HT-29 (cell line): Measurements from ENCODE around the genes YPEL2, RPS6KB1 and PPM1D.

GRCh38 chr17:59165859-59166477, 10.4 kb downstream of the PRR11 start:
- RAMPAGE, long total RNA = no peak

DNA sequence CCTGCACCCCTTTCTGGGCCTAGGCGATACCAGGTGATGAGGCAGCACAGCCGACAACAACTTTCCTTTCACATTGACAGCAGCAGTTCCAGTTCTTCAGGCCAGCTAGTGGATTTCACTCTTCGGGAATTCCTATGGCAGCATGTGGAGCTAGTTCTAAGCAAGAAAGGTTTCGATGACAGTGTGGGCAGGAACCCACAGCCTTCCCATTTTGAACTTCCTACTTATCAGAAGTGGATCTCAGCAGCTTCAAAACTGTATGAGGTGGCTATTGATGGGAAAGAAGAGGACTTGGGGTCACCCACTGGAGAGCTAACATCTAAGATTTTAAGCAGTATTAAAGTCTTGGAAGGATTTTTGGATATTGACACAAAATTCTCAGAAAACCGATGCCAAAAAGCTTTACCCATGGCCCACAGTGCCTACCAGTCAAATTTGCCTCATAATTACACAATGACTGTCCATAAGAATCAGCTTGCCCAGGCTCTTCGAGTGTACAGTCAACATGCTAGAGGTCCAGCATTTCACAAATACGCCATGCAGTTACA, 1.4 kb downstream of the SMG8 start:
- RAMPAGE, long total RNA = no peak

DNA sequence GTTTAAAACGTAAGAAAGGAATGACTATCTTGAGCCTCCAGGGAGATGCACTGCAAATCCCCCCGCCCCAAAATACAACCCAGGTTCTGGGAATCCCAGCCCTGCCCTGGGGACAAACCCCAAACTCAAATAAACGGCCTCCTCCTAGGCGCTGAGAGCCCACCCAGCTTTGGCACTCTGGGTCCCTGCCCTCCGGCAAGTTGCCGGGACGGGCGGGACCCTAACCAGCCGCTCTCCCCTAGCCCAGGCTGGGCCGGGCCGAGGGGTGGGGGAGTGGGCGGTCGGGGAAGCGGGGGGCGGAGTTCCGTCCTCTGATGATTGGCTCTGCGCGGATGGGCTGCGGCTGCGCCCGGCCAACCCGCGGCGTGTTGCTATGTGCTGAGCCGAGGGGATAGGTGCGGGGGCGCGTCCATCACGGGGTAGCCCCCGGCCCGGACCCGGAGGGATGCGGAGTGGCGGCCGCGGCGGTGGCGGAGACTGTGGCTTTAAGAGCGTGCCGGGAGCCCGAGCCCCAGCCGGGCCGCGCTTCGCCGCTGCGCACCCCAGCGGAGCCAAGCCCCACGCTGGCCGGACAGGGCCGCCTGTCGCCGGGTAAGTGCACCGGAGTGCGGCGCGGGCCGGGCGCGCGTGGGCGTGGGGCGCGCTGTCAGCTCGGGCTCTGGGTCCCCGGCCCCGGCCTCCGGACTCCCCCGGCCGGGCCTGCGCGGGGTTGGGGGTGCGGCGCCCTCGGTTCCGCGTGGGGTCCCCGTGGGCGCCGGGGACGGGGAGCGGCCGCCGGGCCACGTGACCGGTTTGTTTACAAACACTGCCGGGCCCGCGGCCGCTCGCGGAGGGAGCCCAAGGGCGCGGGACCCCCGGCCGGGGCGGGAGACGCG, at the start of gene YPEL2:
TSS of gene YPEL2 (plus strand) at position 422 of the 875 bp plus-strand sequence.
- RAMPAGE, long total RNA = no peak

GRCh38 chr17:59517312-59517652, 48.1 kb upstream of the DHX40 start:
- RAMPAGE, long total RNA = no peak

GRCh38 chr17:59790825-59791417, 83.5 kb downstream of the VMP1 start:
- RAMPAGE, long total RNA = no peak

- RAMPAGE, long total RNA = no peak
Observed at GRCh38 chr17:59893046-59894073, at the start of gene RPS6KB1. TSS of gene RPS6KB1 (plus strand) at chr17:59893121.

DNA sequence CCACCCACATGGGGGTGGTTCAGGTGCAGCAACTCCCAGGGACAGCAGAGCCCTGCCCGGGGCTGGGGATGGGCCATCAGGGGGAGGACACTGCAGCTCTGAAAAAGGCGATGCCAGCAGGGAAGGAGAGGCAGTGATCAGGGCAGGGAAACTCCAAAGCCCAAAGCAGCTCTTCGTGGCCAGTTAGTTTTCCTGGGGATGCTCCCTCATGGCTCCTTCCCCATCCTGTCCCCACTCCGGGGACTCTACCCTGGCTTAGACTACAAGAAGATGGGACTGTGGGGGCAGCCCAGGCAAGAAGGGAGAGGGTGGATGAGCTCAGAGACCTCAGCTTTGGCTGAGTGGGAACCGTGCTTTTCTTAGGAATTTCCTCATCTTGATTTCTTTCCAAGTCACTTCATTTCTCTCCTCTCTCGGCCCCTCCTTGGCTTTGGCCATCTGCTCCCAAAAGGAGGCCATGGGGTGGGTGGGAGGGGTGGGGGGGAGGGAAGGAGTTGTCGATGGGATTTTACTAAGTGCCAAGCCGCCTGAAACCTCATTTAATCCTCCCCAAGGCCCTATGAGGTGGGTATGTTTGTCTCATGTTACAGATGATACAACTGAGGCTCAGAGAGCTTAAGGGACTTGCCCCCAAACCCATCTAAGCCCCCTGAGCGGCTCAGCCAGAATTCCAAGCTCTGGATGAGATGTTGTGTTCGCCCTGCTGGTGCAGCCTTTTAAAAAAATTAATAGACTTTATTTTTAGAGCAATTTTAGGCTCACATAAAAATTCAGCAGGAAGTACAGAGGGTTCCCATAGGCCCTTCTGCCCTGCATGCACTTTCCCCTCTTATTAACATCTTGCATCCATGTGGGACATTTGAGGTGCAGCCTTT, 4.2 kb downstream of the CA4 start:
- RAMPAGE, long total RNA = no peak

DNA sequence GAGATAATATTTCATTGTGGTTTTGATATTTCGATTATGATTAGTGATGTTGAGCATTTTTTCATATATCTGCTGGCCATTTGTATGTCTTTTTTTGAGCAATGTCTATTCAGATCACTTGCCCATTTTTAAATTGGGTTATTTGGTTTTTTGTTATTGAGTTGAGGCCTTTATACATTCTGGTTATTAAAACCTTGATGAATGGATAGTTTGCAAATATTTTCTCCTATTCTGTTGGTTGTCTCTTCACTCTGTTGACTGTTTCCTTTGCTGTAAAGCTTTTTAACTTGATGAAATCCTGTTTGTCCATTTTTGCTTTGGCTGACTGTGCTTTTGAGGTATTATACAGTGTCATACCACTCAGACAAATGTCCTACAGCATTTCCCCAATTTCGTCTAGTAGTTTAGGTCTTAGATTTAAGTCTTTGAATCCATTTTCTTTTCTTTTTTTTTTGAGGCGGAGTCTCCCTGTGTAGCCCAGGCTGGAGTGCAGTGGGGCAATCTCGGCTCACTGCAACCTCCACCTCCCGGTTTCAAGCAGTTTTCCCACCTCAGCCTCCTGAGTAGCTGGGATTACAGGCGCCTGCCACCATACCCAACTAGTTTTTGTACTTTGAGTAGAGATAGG, 97.1 kb downstream of the CA4 start:
- RAMPAGE, long total RNA = no peak

GRCh38 chr17:60506311-60506762, 19.7 kb downstream of the APPBP2 start:
- RAMPAGE, long total RNA = no peak

- RAMPAGE, long total RNA = no peak
Observed at GRCh38 chr17:60522772-60523640, 3.0 kb downstream of the APPBP2 start.

GRCh38 chr17:60600128-60601145, at the start of gene PPM1D:
TSS of gene PPM1D (plus strand) at chr17:60600193.
- RAMPAGE, long total RNA = no peak

DNA sequence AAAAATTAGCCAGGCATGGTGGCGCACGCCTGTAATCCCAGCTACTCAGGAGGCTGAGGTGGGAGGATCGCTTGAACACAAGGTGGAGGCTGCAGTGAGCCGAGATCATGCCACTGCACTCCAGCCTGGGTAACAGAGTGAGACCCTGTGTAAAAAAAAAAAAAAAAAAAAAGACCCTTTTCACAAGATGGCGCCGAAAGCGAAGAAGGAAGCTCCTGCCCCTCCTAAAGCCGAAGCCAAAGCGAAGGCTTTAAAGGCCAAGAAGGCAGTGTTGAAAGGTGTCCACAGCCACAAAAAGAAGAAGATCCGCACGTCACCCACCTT, 330.0 kb upstream of the TBX2 start:
- RAMPAGE, long total RNA = no peak

DNA sequence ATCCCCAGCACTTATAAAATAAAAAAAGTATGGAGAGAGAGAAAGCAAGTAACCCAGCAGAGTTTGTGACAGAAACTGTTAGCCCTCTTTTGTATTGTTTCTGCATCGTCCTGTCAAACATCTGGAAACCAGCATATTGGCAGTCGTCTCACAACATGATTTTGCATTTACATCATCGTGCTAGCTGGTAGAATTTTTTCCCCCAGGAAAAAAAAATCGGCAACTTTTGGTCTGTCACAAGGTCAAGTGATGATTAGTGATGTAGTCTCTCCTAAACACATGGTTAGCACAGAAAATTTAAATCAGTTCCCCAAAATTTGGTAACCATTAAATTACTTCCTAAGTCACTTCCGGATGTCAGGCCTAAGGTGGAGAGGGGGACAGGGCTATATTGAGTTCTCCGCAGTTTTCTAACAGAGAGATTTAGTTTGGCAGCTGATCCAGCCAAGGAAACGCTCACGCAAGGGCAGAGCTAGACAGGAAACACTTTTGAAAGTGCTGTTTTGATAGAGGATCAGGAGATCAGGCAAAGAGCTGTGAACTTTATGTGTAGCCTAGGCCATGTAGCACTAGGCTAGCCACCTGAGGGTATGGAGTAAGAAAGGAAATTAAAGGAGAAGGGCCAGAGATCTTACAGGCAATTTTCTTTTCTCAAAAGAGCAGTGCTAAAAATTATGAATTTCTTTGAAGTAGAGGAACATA, 270.9 kb upstream of the TBX2 start:
- RAMPAGE, long total RNA = no peak

DNA sequence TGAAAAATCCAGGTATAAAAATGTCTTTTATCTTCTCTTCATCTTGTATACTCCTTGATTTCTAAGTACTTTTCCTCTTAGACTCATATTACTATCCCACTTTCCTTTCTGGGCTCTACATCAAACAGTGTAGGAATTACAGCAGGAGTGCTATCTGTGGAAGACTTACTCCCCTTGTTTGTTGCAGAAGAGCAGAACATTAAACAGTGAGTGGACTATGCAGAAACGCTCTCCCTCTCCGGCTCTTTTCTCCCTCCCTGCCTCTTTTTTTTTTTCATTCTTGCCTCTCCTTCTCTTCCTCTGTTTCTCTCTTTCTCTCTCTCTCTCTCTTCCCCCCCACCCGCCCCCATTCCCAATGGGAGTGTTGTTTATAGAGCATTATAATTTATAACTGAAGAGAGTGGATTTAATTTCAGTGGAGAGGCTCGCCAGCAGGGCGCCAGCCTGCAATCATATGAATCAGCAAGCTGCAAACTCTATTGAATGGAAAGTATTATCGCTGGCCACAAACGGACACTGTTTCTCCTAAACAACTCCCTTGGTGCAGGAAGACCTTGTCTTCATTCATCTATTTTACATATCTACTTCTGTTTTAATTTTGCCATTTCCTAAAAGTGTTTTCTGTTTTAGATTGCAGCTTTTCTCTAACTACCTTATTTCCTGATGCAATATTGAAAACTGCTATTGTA, 242.2 kb upstream of the TBX2 start:
- RAMPAGE, long total RNA = no peak

DNA sequence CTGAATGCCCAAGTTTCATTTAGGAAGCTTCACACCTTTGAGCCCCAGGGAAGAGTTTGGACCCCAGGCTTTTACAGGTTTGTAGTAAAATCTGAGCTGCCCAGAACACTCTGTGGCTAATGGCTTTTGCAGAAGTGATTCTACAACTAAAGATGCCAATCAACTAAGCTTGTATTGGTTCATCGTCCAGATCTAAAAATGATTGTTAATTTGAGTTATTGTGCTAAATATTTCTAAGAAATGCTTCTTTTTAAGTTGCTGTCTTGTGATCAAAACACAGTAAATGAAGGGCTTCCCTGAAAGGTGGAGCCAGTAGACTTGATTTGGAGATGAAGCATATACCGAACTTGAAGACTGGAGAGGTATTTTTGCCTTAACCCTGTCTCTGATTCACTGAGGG, 166.4 kb upstream of the TBX2 start:
- RAMPAGE, long total RNA = no peak

GRCh38 chr17:61237408-61237804, 162.2 kb upstream of the TBX2 start:
- RAMPAGE, long total RNA = no peak

GRCh38 chr17:61335096-61335878, 64.4 kb upstream of the TBX2 start:
- RAMPAGE, long total RNA = no peak

DNA sequence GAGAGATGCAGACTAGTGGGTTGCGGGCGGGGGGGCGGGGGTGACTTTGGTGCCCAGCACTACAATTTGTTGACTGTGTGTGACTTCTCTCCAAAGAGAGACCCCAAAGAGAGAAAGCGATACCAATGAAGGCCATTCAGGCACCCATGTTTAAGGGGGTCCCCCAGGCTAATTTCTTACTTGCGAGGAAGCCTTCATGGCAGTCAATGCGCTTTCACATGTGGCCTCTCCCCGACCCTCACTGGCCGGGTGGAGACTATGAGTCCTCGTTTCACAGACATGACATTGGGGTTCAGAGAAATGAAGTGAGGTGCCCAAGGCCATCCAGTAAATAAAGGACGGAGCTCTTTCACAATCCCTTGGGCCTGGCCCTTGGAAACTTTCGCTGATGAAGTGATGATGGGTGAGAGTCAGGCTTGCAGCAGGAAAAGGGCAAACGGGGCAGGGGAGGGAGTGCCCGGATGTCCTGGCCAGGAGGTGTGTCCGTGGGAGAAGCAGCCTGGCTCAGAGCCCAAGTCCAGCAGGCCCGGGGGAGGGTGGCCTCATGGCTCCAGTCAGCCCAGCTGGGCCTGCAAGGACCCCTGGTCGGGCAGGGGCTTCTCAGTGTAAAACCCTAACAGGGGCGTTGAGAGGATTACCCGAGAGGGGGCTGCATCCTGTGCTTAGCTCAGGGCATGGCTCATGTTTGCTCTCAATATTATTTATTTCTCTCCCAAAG, 14.6 kb downstream of the TBX2 start:
- RAMPAGE, long total RNA = no peak

DNA sequence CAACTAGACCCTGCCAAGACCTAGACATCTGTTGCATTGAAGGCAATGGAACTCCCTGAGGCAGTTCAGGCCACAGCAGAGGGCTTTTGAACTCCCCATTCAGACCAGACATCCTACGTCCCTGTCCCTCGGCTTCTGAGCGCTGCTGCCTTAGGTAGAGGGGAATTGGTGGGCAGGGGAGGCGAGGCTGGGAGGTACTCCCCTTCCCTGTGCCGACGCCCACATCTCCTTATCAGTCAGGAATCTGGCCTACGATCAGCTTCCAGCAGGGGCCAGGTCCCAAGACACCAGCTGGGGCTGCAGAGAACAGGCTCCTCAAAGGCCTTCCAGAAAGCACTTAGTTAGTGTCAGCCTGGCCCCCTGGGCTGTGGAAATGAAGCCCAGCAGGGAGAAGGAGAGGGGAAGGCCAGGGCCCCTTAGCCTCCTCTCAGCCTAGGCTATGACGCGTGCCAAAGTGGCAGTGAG, 11.0 kb downstream of the TBX4 start:
- RAMPAGE, long total RNA = no peak

DNA sequence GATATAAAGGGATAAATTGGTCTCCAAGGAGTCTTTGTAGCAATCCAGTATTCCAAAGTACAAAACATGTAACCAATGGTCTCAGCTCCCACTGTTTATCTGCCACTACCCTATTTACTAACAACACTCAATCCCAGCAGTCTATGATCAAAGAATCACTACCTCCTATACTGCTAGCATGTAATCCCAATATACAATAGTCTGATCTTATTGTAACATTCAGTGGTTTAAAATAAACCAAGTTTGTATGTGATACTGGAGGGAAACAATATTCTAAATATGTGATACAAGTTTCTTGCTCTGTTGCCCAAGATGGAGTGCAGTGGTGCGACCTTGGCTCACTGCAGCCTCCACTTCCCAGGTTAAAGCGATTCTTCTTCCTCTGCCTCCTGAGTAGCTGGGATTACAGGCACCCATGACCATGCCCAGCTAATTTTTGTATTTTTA, 26.0 kb downstream of the MED13 start:
- RAMPAGE, long total RNA = no peak